Measurements from ENCODE around the gene CRACR2A.

- PRO-cap, result no peak
Observed at GRCh38 chr12:2962851-2963670, 3.9 kb downstream of the TEAD4 start.

DNA sequence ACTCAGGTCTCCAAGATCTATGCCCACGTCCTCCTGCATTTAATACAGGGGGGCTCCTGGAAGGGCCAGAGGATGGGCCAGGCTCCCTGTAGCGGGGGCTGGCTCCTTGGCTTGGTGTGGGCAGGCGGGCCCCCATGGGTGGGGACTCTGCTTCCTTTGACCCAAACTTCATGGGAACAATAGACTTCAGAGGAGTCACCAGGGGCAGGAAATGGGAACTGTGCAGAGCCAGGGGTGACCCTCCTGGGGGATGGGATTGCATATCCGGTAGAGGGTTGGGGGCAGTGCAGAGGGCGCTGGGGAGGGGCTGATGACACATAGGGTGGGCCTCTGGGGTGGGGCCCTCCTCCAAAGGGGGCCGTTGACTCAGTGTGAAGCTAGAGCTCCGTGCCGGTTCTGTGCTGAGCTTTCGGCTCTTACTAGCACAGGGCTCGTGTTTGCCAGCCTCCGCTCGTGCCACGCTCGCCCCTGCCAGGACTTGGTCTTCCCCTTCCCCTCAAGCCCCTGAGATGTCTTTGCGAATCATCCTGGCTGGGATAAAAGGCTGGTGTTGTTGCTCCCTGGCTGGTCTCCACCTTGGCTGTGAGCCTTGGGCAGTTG is 4.7 kb downstream of the TEAD4 start:
- PRO-cap, result no peak

DNA sequence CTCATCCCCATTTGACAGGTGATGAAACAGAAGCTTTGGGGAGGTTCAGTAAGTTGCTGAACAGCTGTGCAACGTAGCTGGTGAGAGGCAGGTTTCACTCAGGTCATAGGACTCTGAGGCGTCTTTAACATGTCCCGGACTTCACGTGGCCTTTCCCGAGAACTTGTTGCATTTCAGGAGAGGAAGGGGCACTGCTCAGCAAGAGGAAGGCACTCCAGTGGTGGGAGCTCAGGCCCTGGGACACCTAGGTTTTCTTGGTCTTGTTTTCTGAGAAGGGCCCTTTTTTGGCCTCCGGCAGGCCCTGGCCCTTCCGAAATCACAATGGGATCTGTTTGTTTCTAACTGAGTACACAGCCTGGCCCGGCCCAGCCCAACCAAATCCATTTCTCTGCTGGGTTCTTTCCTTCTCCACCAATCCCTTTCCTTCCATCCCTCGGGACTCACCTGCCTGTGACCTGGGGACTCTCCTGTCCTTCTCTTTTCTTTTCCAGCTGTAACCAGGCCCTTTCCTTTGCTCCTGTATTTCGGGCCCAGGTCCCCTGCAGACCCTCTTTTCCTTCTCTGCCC is 18.5 kb downstream of the TEAD4 start:
- PRO-cap, result no peak

DNA sequence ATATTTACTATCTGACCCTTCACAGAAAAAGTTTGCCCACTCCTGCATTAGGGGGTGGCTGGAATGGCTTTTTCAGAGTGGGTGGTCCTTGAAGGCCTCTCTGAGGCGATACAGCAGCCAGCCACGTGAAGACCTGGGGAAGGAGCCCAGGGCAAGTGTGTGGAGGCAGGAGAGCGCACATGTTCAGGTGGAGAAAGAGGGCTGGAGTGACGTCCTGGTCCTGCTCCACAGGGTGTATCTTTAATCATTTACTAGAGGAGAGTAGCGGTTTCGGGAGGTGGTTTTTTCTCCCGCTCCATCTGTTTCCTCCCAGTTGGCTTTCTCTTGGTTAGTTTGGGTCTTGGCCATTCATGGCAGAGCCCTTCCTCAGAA is 27.7 kb upstream of the TSPAN9 start:
- PRO-cap, result no peak

- PRO-cap, result no peak
Observed at GRCh38 chr12:3077777-3078634, 827 bp downstream of the TSPAN9 start.

- PRO-cap, result no peak
Observed at GRCh38 chr12:3106601-3107898, 29.9 kb downstream of the TSPAN9 start.

DNA sequence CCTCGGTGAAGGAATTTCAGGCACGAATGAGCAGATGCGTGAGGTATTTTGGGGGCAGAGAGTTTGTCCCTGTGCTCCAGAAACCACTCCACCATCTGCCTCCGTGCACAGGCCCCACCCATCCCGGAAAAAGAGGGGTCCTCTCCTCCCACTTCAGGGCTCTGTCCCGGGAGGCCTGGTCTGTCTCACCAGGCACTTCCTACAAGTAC is 55.8 kb downstream of the TSPAN9 start:
- PRO-cap, result no peak

- PRO-cap, result no peak
Observed at GRCh38 chr12:3158723-3159444, 81.7 kb downstream of the TSPAN9 start.

DNA sequence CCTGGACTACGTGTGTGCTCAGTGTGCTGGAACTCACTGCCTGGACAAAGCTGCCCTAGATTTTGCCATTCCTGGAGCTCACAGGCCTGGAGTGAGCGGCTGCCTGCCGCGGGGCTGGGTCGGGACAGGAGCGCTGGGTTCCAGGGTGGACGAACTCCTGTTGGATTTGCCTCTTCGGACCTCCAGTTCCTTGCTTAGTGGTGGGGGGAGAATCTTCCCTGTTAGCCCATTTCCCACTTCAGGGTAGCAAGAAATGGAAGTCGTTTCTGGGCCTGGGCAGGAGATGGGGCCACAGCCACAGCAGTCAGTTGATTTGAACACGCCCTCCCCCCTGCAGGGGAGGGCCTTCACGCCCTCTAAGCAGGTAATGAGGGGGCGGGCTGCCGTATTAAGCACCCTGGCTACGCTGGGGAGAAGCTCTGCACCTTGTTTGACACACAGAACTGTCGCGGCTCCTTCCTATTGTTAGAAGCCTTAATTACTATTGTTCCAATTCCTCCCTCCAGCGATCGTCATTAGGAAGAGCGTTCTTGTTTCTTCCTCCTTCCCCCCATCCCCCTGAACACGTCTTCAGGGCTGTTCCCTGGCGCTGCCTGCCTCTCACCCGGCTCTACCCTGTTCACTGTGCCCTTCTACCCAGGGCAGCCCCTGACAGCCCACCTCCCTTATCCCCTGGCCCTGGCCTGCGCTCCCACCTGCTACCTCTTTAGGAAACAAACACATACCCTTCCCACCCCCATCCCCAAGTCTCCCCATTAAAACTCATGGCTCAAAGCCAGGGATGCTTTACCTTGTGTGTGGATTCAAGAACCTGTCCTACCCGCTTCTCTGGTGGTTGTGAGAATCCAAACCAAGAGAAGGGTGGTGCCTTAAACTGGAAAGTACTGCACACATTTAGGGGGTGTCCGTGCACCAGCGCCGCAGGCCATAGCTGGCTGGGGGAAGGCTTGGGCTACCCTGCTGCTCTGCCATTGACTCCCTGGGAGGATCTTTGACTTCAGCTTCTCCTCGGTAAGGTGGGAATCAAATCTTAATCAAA is 137.5 kb downstream of the TSPAN9 start:
- PRO-cap, result no peak

DNA sequence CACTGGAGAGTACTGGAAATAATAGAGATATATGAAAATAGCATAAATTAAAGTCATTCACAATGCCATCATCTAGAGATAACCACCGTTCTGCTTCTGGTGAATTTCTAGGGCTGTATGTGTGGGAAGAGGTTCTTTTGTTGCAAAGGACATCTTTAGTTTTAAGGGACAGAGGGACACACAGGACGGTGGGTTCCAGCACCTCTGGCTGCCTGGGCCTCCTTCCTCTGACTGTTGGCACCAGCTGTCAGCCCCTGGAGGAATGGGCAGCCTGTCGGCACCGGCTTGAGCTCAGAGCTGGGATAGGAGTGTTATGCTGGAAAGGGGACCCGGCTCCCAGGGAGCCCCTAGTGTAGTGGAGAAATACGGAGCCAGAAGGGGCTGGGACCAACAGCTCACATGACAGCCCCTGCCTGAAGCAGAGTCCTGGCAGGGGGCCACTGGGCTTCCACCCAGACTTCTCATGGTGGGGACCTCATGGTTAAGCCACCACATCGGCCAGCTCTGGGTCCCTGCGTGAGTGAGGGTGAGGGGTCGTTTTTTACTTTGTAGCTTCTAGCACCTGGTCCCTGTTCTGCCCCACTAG is 174.4 kb downstream of the TSPAN9 start:
- PRO-cap, result no peak

DNA sequence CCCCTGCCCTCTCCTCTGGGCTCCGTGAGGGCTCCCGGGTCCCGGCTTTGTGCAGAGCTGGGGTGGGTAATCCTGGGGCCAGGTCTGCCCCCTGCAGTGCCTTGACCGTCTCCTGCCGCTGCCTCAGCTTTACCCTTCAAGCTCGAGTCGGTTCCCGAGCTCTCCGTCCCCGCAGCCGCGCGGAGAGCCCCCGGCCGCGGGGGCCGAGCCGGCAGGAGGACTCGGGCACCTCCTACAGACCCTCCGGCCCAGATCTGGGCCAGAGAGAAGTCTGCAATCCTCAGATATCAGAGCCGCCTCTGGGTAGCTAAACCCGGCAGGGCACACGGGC is 996 bp downstream of the PRMT8 start:
- PRO-cap, result no peak

DNA sequence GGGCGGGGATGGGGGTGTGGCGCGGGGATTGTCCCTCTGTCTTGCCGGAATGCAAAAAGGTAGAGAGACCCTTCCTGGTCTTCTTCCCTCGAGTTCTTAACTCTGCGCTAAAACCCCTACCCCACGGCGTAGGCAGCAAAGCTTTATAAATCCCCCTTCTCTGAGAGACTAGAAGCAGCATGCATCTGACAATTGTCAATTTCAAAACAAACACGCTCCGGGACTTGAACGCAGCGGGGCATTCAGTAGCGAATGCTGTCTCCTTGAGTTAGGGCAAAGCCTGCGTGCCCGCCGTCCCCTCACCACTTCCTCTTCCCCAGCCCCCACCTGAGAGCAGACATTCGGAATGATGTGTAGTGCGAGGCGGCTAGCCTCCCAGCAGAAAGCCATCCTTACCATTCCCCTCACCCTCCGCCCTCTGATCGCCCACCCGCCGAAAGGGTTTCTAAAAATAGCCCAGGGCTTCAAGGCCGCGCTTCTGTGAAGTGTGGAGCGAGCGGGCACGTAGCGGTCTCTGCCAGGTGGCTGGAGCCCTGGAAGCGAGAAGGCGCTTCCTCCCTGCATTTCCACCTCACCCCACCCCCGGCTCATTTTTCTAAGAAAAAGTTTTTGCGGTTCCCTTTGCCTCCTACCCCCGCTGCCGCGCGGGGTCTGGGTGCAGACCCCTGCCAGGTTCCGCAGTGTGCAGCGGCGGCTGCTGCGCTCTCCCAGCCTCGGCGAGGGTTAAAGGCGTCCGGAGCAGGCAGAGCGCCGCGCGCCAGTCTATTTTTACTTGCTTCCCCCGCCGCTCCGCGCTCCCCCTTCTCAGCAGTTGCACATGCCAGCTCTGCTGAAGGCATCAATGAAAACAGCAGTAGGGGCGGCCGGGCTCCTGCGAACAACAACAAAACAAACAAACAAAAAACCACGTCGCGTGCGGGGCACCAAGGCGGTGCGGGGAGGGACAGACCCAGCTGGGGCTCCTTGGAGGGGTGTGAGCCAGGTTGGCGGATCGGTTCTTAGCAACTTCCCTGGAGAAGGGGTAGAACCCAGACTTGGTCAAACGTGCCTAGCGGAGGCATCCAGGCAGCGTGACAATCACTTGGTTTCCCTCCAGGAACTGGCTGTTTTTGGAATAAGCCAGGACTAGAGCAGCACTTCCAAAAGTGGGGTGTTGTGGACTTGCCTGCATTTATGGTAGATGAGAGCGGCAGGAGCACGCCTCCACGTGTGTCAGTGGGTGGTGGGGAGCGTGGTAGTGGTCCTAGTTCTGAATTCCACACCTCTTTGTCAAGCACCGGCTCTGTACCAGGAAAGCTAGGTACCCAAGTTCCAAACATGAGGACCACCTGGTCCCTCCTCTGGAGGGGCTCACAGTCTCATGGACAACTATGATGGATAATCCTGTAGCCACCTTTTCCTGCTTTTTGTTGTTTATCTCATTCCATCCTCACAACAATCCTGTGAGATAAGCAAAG is 2.4 kb downstream of the PRMT8 start:
- PRO-cap, result no peak

DNA sequence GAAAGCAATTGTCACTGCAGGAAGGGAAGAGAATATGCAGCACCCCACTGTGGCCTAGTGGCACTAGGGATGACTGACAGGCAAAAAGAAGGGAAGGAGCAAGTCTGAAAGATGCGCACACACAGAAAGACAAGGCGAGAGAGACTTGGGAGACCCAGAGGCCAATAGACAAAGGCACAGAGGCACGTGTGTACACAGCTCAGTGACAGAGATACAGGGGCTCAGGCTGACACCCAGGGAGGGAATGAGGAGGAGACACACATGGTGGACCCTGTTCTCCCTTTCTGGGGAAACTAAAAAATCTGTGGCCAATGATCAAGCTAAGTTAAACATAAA is 78.8 kb downstream of the CRACR2A start:
- PRO-cap, result no peak

GRCh38 chr12:3752740-3753891 is at the start of gene CRACR2A:
Gene CRACR2A (minus strand): TSS chr12:3753109.
- PRO-cap, result no peak

DNA sequence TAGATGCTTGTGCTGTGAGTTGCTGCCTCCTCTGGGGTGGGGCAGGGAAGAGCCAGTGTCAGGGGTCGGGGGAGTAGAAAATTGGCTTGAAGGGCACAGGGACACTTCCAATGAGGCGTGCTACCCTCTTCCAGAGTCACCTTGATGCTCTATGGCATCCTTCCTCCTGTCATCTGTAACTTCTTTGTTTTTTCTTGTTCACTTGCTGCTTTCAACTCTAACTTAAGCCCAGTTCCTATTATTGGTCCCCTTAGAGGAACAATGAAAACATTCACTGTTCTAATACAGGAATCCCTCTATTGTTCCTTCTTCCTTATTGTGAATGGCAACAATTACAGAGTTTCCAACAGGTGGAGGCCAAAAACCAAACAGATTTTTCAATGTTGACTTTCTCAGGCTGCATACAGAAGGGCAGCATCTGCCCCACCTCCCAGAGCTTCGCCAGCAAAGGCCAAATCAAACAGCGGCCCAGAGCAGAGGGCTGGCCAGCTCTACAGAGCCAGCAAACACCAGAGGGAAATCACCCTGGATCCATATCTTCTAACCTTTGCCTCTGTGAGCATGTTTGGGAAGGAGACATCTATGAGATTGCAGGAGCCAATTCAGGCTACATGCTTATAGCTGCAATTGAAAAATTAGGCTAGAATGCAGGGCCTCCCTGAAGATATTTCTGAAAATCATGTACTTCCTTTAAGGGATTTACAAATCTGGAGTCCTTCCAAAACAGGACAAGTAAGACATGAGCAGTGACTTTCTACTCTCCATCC is 4.3 kb upstream of the CRACR2A start:
- PRO-cap, result no peak

- PRO-cap, result no peak
Observed at GRCh38 chr12:3869871-3870383, 3.3 kb downstream of the PARP11 start.

- PRO-cap, result no peak
Observed at GRCh38 chr12:3999049-3999958, 126.1 kb upstream of the PARP11 start.

DNA sequence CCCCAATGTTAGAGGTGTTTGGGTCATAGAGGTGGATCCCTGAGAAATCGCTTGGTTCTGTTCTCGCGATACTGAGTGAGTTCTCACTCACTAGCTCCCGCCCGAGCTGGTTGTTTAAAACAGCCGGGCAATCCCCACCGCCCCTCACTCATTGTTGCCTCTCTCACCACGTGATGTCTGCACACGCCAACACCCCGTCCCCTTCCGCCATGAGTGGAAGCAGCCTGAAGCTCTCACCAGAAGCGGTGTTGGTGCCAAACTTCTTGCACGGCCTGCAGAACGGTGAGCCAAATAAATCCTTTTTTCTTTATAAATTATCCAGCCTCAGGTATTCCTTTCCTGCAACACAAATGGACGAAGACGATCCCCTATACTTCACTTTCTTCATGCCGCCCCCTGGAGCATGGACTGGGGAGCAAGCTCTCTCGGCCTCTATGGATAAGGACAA is 45.4 kb upstream of the CCND2 start:
- PRO-cap, result no peak

DNA sequence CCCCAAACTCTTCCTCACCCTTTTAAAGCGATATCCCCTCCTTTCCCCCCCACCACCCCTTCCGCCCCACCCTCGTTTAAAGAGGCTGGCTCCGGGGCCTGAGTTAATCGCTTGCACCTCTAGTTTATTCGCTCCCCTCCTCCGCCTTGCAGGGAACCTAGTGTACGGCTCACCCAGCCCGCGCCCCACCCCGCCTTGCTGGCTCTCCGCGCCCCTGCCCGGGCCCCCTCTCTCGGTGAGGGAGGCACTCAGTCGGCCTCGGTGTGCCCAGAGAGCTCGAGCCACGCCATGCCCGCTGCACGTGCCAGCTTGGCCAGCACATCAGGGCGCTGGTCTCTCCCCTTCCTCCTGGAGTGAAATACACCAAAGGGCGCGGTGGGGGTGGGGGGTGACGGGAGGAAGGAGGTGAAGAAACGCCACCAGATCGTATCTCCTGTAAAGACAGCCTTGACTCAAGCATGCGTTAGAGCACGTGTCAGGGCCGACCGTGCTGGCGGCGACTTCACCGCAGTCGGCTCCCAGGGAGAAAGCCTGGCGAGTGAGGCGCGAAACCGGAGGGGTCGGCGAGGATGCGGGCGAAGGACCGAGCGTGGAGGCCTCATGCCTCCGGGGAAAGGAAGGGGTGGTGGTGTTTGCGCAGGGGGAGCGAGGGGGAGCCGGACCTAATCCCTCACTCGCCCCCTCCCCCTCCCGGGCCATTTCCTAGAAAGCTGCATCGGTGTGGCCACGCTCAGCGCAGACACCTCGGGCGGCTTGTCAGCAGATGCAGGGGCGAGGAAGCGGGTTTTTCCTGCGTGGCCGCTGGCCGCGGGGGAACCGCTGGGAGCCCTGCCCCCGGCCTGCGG is 1.2 kb upstream of the CCND2 start:
- PRO-cap, result bidirectional peak, plus-strand start at position 79 of the sequence, minus-strand start outside the sequence

DNA sequence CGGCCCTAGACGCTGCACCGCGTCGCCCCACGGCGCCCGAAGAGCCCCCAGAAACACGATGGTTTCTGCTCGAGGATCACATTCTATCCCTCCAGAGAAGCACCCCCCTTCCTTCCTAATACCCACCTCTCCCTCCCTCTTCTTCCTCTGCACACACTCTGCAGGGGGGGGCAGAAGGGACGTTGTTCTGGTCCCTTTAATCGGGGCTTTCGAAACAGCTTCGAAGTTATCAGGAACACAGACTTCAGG is 653 bp upstream of the CCND2 start:
- PRO-cap, result no peak

Measured in tibial artery (tissue), 1 donor.